Thoracic aorta endothelial cell (primary cell): Measurements from ENCODE around the genes EFCAB12 and COL6A5.

GRCh38 chr3:129052069-129052452 is 8.5 kb upstream of the GP9 start:
- CAGE, long polyA plus RNA = no peak

DNA sequence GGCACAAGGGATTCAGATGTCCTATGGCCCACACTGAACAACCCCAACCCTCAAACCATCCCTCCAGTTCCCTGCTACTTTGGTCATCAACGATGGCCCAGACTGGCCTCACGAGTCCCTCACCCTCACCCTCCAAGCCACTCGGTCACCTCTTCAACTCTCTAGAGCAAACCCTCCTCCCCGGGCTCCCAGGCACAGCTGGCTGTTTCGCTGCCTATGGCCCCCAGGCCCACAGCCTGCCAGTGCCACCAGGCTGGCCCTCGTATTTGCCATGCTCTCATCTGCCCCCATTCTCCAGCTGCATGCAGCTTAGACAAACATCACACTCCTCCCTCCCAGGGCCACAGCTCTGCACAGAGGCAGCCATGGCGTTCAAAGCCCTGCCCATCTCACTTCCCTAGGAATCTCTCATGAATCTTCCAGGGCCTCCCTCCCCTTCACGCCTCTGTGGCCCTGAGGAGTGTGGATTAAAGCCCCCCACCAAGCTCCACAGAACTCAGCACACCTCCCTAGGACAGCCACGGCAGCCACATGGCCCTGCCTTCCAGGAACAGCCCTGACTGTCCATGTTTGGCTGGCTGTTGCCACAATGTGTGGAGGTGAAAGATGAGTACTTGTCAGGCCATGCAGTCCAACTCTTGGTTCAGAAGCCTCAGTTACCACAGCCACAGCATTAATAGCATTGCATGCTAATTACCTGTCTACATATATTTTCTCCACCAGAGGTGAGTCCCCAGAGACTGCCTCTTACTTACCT is 13.7 kb downstream of the RAB43 start:
- CAGE, long polyA plus RNA = no peak

DNA sequence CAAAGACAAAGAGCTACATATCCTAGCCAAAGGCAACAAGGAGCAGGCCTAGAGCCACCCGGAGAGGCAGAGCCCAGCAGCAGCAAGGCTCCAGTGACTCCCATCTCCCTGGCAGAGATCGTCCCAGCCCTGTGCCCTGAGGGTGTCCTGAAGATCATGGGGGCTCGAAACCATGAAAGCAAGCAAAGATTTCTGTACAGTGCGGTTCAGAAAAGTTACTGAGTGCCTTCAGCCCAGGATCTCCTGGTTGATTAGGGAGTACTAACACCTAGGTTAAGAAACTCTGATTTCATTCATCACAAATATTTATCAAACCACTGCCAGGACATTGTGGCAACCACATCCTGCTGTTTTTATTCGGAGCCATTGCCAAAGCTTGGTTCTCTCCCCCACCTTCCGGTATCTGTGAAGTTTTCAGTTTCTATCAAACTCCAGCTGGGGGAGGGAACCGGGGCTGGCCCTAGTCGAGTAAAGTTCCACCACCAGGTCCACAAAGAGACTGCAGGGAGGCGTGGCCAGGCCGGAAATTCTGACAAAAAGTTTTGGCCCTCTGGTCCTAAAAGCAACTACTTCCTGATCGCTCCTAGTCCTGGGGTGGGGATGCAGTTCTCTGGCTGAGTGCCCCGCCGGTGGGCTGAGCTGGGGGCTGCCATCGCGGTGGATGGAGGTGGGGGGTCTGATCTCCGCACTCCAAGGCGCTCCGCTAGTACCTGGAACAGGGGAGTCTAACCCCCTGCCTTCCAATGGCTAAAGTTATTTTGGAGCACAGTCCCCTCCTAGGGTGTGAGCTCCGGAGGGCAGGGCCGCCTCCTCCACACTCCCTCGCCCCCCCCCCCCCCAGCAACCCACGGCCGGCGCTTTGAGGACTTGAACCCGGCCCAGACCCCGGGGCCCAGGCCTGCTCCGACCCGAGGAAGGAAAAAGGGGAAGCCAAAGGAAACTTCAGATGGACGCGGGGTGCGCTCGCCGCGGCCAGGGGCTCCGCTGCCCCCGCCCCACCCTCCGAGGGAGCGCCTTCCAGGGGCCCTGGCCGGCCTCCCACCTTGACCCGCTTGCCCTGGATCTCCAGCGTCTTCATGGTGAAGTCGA is 1.0 kb downstream of the RAB43 start:
- CAGE, long polyA plus RNA = no peak

DNA sequence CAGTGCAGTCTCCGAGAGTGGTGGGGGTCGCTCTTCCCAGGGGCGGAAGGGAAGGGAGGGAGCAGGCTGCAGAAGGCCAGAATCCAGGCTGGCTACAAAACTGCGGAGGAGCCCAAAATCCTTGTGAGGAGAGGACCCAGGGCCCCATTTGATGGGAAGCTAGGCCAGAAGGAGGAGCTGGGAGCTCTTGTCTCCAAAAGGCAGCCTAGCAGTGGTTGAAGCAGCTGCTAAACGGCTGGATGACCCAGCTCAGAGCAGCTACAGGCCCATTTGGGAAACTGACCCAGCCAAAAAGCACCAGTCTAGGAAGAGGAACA is 1.0 kb upstream of the RAB43 start:
- CAGE, long polyA plus RNA = no peak

DNA sequence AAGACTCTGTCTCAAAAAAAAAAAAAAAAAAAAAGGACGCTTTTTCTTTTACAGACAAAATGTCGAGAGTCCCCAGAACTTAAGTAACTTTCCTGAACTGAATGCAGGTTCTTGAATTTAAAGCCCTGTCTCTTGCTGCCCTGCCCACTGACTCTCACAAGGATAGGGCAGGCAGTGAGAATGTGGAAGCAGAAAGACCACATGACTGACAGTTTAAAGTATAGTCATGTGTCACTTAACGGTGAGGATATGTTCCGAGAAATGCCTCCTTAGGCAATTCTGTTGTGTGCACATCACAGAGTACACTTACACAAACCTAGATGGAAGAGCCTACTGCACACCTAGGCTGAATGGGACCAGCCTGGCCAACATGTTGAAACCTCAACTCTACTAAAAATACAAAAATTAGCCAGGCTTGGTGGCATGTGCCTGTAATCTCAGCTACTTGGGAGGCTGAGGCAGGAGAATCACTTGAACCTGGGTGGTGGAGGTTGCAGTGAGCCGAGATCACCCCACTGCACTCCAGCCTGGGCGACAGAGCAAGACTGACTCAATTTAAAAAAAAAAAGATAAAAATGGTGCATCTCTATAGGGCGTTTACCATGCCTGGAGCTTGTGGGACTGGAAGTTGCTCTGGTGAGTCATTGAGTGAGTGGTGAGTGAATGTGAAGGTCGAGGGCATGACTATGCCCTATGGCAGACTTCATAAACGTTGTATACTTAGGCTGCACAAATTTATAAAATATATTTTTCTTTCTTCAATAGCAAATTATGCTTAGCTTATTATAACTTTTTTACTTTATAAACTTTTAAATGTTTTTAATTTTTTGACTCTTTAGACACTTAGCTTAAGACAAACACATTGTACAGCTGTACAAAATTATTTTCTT is 18.9 kb upstream of the COPG1 start:
- CAGE, long polyA plus RNA = no peak

DNA sequence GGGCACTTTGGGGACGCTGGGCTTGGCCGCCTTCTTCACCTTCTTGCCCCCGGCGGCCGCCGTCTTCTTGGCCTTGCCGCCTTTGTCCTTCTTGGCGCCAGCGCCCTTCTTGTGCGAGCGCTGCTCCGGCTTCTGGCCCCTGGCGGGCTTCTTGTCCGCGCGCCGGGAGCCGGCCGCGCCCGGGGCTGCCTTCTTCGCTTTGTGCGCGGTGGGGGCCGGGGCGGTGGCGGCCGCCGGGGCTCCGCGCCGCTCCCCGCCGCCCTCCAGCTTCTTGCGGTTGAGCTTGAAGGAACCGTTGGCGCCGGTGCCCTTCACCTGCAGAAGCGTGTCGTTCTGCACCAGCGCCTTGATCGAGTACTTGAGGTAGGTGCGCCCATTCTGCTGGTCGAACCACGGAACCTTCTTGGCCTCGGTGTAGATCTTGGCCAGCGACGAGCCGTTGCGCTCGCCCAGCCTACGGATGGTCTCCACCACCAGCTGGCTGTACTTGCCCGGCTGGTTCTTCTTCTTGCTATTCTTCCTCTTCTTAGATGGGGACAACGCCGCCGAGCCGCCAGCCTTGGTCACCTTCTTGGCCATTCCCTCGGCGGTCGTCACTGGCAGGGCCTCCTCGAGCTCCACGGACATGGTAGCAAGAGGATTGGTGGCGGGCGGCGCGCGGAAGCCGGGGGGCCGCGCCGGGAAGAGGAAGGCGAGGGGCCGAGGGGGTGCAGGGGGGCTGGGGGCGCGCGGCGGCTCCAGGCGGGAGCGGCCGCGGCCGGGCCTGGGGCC is 625 bp downstream of the H1-10 start:
- CAGE, long polyA plus RNA = no peak

GRCh38 chr3:129344519-129345018 is 28.5 kb upstream of the H1-10 start:
- CAGE, long polyA plus RNA = no peak

DNA sequence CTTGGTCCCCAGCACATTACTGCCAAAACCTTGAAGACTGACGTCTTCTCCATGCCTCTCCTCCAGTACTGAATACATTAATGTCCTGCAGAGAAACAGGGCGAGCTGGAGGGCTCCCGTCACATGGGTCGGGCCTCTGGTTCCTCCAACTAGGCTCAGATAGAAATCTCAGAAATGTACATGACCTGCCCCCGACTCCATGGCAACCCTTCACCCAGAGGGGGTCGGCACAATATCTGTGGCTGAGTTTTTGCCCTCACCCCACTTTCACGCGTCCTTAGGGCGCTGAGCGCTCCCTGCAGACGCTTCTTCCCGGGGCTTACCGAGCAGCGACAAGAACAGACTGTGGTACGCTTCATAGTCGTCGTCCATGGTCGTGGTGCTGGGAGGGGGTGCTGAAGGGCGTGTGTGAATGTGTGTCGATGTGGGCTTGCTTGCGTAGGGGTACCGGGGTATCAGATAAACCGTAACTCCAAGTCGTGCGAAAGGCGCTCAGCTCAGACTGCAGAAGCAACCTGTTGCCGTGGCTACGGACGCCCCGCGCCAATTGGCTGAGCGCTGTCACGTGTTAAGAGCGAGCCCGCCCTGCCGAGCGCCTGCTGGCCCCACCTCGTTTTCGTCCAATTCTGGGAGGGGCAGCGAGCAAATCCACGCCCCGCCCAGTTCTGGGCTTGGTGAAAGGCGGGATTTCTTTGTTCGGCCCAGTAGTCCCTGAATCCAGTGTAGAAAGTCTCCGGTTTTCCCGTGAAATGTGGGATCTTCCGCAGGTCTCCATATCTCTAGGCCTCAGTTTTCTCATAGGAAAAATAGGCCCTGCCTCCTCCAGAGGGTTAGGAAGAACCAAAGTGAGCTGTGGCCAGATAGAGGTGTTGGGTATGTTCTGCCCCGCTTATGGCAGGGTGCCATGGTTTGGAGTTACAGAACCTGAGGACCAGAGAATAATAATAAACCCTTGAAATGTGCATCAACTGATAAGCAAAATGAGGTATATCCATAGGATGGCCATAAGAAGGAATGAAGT is at the start of gene EFCAB12:
Gene EFCAB12 (minus strand): TSS at position 520 of the 1,021 bp plus-strand sequence.
- CAGE, long polyA plus RNA = no peak

DNA sequence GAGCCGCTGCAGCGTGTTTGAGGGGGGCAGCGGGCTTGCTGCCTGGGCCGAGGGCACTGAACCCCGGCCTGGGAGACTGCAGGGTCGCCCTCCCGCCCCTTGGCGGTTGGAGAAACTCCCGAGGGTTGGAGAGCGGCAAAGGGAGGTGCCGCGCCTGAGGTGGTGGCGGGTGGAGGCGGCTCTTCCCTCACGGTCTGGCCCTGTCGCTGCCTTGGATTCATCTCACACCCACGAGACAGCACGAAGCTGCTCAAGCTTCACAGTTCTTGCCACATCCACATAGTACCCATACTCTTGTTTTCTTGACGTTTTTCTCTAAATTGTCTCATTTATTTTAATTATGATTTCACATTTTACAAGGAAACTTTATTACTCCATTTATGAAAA is 398 bp downstream of the IFT122 start:
- CAGE, long polyA plus RNA = no peak

DNA sequence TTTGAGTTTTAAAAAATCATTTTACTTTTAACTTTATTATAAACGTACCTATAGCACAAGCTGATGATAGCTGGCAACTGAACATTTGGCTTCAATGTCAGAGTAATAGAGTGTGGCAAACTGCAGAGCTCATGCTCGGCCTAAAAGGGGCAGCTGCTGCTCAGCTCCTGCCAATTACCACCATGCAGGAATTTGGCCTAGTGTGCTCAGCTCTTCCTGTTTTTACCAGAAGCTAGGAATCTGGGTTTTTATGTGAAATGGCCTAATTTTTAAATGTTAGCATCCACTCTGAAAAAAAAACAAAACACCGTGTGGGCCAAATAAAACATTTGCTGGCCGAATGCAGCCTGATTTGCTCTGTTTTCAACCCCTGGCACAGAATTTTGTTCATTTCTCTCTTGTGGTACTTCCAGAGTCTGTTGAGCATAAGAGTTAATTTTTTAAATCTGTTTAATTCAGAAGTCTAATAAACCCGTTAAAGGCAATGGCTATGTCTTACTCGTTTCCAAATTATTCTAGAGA is 1.8 kb downstream of the IFT122 start:
- CAGE, long polyA plus RNA = no peak

GRCh38 chr3:129558143-129559172 is 15.5 kb downstream of the H1-8 start:
- CAGE, long polyA plus RNA = no peak

DNA sequence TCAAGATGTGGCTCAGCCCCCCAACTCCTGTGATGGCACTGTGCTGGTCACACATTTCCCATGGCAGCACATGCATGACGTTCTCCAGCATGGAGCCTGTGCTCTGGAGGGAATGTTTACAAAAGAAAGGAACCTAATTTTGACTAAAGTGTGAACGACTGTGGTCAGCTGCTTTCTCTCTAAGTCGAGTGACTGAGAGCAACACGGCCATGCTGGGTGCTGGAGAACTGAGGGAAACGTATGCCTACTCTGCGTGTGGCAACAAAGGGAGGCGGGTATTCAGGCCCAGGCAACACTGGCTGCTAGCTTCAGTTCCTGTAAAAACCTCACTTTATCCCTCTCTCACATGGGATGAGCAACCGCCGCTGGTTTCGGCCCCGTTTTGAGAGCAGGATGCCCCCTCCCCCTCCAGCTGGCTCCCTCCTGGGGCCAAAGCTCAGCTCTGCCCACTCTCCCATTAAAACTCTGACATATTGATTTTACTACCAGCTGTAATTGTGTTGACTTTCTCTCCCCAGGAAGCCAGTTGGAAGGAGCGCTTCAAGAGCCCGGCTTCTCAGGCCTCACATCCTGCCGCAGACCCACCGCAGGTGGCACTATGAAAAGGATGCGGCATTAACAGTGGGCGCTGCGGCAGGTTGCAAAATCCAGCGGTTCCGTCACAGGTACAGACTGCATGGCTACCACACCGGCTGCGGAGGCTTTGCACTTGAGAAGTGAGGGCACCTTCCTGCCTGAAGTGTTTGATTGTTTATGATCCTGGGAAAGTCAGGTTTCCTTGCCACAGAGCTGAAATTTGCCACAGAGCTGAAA is 12.8 kb downstream of the PLXND1 start:
- CAGE, long polyA plus RNA = no peak

- CAGE, long polyA plus RNA = no peak
Observed at GRCh38 chr3:129599494-129600149, 6.9 kb downstream of the PLXND1 start.

DNA sequence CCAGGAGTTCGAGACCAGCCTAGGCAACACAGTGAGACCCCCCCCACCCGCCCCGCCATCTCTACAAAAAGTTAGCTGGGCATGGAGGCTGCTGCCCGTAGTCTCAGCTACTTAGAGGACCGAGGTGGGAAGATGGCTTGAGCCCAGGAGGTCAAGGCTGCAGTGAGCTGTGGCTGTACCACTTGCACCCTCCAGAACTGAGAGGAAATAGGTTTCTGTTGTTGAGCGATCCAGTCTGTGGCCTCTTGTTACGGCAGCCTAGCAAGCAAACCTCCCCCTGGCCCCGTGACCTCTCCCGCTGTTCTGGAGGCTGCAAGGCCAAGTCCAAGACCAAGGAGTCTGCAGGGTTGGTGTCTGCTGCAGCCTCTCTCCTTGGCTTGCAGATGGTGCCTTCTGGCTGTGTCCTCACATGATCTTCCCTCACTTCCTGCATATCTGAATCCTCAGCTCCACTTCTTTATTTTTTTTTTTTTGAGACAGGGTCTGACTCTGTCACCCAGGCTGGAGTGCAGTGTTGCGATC is 17.8 kb upstream of the PLXND1 start:
- CAGE, long polyA plus RNA = no peak

DNA sequence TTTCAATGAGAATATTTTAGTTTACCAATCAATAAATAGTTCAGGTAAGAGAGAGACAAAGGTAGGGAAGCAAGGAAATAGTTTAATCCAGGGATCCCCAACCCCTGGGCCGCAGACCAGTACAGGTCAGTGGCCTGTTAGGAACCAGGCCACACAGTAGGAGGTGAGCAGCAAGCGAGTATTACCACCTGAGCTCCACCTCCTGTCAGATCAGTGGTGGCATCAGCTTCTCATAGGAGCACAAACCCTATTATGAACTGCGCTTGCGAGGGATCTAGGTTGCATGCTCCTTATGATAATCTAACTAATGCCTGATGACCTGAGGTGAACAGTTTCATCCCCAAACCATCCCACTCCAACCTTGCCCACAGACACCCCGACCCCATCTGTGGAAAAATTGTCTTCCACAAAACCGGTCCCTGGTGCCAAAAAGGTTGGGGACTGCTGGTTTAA is 115.6 kb upstream of the PLXND1 start:
- CAGE, long polyA plus RNA = no peak

DNA sequence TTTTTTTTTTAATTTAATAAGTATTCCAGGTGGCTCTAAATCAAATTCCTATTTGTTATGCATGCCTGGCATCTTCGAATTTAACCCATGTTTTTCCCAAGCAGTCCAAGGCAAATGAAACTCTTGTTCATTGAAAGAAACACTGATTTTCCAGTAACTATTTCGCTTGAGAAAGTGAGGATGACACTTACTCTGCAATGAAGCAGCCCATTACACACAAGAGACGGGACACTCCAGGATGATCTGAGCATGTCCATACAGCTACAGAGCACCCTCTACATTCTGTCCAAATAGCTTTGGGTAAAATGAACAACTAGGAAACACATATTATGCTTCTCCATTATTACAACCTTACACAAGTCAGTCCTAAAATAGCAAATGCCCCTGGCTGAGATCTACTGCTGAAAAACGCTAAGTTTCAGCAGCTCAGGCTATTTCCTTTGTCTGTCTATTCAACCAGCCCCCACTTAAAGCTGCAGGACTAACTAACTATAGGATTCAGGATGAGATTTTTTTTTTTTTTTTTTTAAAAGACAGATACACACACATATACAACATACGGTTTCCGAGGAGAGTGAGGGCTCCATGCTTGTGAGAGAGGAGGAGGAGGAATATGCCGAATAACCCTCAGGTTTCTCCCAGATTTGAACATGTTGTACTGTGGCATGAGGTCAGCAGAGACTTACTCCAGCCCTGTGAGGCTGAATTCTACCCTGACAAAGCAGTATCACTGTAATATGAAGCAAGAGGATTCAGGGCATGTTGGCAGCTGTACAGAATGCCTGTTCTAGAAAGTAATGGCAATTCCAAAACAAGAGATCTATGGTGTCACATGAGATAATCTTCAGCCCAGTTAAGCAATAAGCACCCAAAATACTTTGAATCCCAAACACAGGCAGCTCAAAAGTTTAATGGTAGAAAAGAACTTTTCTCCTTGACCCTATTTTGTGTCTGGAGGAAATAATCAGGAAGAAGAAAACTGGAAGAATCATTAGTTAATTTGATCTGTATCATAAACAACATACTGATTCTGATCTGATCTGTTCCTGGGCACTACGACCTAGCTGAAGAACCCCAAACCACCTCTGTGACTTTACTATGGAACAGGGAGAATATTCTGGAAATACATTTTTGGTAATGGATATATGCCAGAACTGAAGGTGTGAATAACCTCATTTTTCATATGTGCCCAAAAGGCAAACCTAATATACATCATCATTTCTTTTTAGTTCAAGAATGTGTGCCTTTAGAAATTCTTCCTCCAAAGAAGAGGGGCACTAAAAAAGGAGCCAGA is 117.4 kb upstream of the PLXND1 start:
- CAGE, long polyA plus RNA = no peak

- CAGE, long polyA plus RNA = no peak
Observed at GRCh38 chr3:129794094-129794790, 99.3 kb downstream of the TMCC1 start.

- CAGE, long polyA plus RNA = no peak
Observed at GRCh38 chr3:129794791-129795384, 98.6 kb downstream of the TMCC1 start.

GRCh38 chr3:129877273-129877803 is 16.2 kb downstream of the TMCC1 start:
- CAGE, long polyA plus RNA = no peak

GRCh38 chr3:130345313-130345975 is at the start of gene COL6A5:
Gene COL6A5 (plus strand): TSS chr3:130345672.
- CAGE, long polyA plus RNA = no peak